Left lung (tissue), 1 donor: ENCODE data around the genes ZNF267, TP53TG3, ITFG1 and C16orf78.

GRCh38 chr16:31700799-31701547 is 12.1 kb upstream of the KRBOX5 start:
- PRO-cap: no peak

DNA sequence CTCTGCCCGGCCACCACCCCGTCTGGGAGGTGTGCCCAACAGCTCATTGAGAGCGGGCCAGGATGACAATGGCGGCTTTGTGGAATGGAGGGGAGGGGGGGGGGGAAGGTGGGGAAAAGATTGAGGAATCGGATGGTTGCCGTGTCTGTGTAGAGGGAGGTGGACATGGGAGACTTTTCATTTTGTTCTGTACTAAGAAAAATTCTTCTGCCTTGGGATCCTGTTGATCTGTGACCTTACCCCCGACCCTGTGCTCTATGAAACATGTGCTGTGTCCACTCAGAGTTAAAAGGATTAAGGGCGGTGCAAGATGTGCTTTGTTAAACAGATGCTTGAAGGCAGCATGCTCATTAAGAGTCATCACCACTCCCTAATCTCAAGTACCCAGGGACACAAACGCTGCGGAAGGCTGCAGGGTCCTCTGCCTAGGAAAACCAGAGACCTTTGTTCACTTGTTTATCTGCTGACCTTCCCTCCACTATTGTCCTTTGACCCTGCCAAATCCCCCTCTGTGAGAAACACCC is 36.7 kb upstream of the ZNF267 start:
- PRO-cap: no peak

GRCh38 chr16:31873688-31874627 is at the start of gene ZNF267:
Gene ZNF267 (plus strand): TSS chr16:31873807.
- PRO-cap: bidirectional peak, plus-strand start at chr16:31873811, minus-strand start at chr16:31873655; unidirectional peak, plus-strand start at chr16:31874066; unidirectional peak, plus-strand start at chr16:31874258

DNA sequence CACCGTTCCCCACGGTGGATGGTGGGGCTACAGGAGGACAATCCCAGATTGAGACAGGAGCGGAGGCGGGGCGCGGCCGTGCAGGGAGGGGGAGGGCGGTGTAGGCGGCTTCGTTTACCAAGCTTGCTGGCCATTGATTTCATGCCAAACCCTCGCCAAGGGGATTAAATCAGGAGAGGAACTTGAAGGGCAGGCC is at the start of gene TP53TG3:
TP53TG3 (minus strand) TSS at position 38 of the 196 bp plus-strand sequence.
- PRO-cap: no peak

- PRO-cap: unidirectional peak, plus-strand start at chr16:34160148
Measured at GRCh38 chr16:34160041-34160336, 700.6 kb downstream of the TP53TG3F start.

DNA sequence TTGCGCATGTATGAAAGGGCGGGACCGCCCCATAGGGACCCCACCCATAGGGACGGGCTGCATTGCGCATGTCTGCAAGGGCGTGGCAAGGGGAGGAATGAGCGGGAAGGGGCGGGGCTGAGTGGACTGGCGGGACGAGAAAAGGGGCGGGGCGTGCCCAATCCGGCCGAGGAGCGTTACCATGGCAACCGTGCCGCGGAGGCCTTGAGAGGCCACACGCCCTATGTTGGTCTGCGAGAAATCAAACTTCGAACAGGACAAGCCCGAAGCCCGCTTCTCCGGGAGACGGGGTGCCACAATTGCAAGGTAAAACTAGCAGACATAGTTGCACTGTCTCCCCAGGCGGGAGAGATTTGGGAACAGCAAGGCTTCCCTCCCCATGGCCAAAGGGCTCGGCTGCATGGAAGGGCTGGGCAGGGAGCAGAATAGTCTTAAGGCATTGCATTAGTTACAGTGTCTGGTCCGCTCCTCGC is 1748.3 kb downstream of the TP53TG3F start:
- PRO-cap: no peak

DNA sequence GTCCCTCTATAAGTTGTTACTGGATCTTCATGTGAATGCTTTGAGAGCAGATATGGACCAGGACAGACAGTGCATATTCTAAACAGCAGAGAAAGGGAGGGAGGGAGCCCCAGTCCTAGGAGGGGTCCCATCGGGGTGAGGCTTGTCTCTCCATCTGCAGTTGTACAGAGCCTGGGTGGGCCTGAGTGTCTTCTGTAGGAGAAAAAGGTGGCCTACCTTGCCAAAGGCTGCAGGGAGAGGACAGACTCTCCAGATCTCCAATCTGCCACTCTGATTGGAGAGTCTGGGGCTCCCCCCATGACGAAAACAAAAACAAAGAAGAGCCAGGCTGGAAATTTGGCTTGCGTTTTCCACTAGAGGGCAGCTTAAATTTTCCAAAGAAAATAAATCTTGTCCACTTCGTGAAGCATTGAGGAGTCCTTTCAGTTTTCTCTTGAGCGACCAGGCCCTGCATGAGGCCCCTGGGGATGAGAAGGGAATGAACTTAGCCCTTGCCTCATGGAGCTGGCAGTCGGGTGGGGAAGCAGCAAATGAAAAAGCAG is 8.1 kb upstream of the SHCBP1 start:
- PRO-cap: no peak

GRCh38 chr16:46889926-46890319 is 5.8 kb downstream of the GPT2 start:
- PRO-cap: no peak

GRCh38 chr16:47141581-47142200 is 2.1 kb downstream of the NETO2 start:
- PRO-cap: no peak

GRCh38 chr16:47172845-47173261 is 29.1 kb upstream of the NETO2 start:
- PRO-cap: no peak

GRCh38 chr16:47291185-47292002 is 147.6 kb upstream of the NETO2 start:
- PRO-cap: no peak

GRCh38 chr16:47460663-47461528 is at the start of gene ITFG1:
Gene ITFG1 (minus strand): TSS chr16:47461063.
- PRO-cap: bidirectional peak, plus-strand start at chr16:47460769, minus-strand start at chr16:47460481; bidirectional peak, plus-strand start at chr16:47460865, minus-strand start at chr16:47460864; bidirectional peak, plus-strand start at chr16:47461331, minus-strand start at chr16:47461045

DNA sequence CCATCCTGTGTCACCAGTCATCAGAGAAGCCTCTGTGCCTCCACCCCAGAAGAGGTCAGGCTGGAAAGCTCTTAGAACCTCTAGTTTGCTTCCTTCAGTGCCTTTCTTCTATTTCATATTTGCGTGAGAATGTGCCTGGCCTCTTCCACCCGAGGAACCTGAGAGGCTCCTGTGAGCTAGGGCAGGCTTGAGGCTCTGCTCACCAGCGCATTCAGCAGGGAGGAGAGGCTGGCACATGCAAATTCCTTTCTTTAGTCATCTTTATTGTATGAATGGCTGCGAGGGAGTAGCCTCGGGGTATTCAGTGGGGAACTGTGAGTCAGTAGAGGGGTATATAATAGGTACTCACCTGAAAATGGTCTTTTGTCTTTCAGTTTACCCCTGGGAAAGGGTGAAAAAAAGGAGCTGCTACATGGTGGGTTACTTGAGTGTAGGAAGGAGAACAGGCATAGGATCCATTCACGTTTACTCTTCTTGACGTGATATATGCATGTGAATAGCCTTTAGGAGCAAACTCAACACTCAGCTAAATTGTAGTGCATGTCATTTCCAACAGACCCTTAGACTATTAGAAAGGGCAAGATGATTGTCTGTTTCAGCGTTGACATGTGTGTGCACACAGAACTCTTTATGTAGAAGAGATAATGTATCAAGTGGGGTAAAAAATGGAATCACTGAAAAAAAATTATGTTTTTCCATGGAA is 268.2 kb downstream of the ABCC12 start:
- PRO-cap: no peak

- PRO-cap: no peak
Measured at GRCh38 chr16:48165889-48166576, 10.2 kb upstream of the ABCC12 start.

DNA sequence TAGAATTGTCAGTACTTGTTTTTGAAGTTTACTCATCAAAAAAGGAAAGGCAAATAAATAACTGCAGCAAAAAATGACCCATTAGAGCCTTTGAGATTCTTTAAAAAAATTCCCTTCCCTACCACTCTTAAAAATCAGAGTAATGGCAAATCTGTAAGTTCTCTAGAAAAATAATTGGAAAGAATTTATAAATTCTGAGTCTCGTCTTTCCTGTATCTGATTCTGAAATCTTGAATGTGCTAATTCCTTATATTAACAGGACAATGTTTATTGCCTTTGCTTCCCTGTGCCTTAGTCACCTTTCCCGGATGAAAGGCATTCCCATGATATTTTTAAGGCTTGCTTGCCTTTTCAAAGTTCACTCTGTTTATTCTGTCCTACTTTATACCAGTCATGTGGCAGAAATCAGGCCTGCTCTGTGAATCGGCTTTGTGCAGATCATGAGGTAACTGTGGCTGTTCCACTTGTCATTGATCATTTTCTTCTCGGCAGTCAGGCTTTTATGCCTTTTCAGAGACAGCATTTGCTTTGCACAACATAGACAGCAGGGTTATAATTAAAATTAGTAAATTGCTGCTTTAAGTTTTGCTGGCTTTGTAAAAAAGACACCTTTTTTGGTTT is 28.7 kb upstream of the ABCC11 start:
- PRO-cap: no peak

- PRO-cap: no peak
Measured at GRCh38 chr16:48318657-48318926, 66.6 kb downstream of the SIAH1 start.

DNA sequence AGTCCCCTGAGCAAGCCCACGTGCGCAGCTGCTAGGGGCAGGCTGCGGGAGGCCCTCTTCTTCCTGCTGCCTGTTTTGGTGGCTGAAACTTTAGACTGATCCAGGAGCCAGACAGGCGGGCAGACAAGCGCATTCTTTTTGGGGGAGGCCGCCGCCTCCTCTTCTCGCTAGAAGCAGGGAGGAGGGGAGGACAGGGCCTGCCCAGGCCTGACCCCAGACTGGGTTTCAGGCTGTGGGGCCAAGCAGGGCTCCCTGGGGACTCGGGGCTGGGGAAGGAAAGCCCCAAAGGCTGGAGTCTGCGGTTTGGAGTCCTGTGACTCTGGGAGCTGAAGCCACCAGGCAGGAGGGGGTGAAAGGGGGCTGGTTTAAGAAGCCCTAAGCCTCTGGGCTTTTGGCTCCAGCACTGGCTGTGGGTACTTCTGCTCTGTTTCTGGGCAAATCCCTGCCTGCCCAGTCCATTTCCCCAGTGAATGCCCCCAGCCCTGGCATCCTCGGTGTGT is 73.6 kb downstream of the N4BP1 start:
- PRO-cap: no peak

GRCh38 chr16:48577296-48578152 is 32.5 kb downstream of the N4BP1 start:
- PRO-cap: no peak

GRCh38 chr16:49373734-49373983 is at the start of gene C16orf78:
Gene C16orf78 (plus strand): TSS chr16:49373804.
- PRO-cap: no peak

- PRO-cap: no peak
Measured at GRCh38 chr16:49557097-49557576, 183.5 kb downstream of the C16orf78 start.